Right ventricle myocardium (tissue), 1 donor: Measurements from ENCODE around the genes ZFY and RBMY1E.

GRCh38 chrY:2935325-2936303 is at the start of gene ZFY:
Gene ZFY (plus strand): TSS chrY:2935381.
- PRO-cap, 2 experiments = peak in 2 of 2 experiments; most common plus-strand start chrY:2935389 (in 2); most common minus-strand start chrY:2935927 (in 2)

- PRO-cap, 2 experiments = no peak in any of the 2 experiments
Measured at GRCh38 chrY:6246439-6246725, 359 bp downstream of the TSPY2 start.

GRCh38 chrY:7322122-7322566 is 410.6 kb upstream of the AMELY start:
- PRO-cap, 2 experiments = no peak in any of the 2 experiments

- PRO-cap, 2 experiments = no peak in any of the 2 experiments
Measured at GRCh38 chrY:9580496-9580823, 52.8 kb downstream of the TSPY10 start.

GRCh38 chrY:10068888-10069247 is 541.2 kb downstream of the TSPY10 start:
- PRO-cap, 2 experiments = no peak in any of the 2 experiments

- PRO-cap, 2 experiments = no peak in any of the 2 experiments
Measured at GRCh38 chrY:12274557-12274789, 426.6 kb upstream of the USP9Y start.

DNA sequence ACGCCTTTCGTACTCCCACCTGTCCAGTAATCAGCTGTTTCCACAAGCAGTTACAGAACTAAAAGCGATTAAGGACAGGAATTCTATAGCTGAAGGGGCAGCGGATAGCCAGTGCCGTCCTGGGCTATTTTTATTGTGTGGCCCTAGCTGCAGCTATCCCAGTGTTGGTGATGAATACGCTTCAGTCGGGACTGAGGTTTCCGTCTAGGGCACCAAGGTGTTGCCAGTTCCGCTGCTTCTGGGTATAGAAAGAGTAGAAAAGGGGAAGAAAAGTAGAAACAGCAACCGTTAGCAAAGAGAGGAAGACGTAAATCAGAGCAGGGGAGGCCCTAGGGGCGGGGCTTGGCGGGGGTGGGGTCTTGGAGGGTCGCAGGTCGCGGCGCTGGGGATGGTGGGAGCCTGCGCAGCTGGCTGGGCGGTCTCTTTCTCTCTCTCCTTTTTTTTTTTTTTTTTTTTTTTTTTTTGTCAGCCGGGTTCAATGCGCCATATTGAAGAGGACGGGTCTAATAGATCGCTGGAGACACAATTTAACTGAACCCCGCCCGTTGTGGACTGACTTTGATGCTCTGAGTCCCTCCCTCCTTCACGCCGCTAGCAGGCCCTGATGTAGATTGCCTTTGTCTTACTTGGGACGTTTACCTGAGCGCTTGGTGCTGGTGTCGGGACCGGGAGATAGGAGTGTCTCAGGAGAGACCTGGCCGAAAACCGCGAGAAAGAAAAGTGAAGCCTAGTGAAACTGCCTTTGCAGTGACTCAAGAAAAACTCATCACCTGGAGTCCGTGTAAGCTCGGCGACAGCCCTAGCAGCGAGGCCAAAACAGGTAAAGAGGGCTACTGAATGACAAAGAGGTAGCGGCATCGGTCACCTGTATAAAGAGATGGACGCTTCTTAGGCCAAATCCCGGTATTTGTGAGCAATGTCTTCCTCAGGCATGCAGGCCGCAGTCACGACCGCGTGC is 38.9 kb upstream of the USP9Y start:
- PRO-cap, 2 experiments = peak in 2 of 2 experiments; most common plus-strand start position 468 of the sequence (in 1); most common minus-strand start position 314 of the sequence (in 2)

DNA sequence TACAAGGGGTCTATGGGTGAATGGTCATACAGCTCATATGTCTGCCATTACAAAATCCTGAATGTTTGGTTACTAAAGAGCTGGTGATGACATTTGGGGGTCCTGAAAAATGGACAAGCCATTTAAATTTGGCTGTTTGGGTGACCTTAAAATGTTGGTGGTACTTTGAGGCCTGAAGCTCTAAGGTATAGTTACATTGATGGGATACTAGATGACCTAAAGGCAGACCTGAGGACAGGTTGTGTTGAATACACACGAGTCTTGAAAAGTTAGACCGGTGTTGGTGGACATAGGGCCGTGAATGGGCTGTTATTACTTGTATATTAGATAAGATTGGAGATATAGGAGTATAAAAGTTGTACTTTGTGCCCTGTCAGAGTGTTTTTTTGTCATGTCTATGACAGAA is 537.7 kb downstream of the CDY2B start:
- PRO-cap, 2 experiments = no peak in any of the 2 experiments

- PRO-cap, 2 experiments = no peak in any of the 2 experiments
Measured at GRCh38 chrY:21917880-21918356, at the start of gene RBMY1E. Gene RBMY1E (minus strand): TSS chrY:21918032.

DNA sequence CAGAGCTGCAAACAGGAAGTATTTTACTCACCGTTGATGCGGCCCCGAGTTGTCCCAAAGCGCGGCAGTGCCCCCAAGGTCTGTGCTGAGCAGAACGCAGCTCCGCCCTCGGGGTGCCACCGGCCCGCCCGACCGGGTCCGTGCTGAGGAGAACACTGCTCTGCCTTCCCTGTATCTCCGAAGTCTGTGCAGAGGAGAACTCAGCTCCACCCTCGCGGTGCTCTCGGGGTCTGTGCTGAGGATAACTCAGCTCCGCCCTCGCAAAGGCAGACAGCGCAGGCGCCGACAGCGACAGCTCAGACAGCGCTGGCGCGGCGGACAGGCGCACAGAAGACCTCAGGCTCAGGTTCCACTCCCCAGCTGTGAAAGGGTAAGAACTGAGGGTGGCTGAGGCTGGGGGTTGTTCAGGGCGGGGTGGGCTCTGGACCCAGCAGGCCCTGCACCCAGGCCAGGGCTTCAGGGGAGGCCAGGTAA is 787.0 kb downstream of the CDY1 start:
- PRO-cap, 2 experiments = peak in 1 of 2 experiments; most common plus-strand start position 299 of the sequence (in 1)